Endothelial cell of umbilical vein (primary cell): ENCODE results near the gene TSPAN17.

DNA sequence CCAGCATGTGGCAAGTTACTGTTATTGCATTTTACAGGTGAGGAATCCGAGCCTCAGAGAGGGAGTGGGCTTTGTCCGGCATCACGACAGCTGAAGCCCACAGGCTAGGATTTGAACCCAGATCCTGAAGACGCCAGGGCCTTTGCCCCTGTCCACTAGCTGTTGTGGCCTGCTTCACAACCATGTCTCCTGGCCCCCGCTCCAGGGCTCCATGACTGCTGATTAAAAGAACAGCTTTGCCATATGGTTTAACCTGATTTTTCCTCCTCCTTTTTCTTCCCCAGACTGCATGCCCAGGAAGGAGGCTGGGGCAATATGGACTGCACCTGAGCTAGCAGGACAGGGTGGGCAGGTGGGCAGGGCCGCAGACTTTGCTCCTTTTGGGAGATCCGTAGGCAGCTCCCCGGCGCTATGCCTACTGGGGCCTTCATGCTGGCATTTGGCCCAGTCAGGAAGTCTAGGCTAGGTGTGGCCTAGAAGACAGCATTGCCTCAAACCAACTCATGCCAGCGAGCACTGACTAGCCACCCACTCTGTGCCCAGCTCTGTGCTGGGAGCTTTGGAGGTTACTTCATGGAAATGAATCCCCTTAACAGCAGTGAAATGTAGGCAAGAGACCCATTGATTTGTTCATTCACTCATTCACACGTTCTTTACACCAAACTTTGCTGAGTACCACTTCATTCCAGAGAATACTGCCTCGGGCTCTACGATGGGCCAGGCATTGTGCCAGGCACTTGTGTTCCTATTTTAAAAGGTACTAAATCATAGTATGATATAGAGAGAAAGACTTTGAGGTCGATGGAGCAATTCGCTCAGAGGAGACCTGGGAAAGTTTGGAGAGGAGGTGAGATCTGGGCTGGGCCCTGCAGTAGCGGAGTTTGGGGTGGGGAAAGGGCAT lies 94.3 kb upstream of the CPEB4 start:
- PRO-cap: no peak
CAGE:
- cytosol, long polyA minus RNA: no peak
- cytosol, long polyA plus RNA: no peak
- long polyA plus RNA: no peak
- nucleus, long polyA minus RNA: no peak
- nucleus, long polyA plus RNA: no peak

DNA sequence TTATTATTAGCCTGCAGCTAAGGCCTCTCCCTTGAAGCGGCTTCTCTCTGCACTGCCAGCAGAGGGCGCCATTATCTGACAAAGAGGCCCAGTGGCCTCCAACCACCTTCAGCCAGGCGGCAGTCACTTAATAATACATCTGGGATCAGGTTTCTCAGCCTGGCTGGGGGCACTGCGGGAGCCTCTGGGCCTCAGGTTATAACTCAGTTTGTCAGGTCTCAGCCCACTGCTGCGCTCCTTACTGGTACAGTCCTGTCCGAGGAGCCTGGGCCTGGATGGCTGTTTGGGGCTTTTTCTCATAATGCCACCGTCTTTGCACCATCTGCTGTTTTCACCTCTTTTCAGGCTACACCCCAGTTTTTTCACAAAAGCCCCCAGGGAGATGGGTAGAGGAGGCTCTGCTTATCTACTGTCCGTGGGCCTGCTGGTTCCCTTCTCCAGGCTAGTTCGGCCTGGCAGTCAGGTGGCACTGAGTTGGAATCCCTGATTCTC lies 282.0 kb downstream of the NSG2 start:
- PRO-cap: no peak
CAGE:
- cytosol, long polyA minus RNA: no peak
- cytosol, long polyA plus RNA: no peak
- long polyA plus RNA: no peak
- nucleus, long polyA minus RNA: no peak
- nucleus, long polyA plus RNA: no peak

- PRO-cap: no peak
CAGE:
- cytosol, long polyA minus RNA: no peak
- cytosol, long polyA plus RNA: no peak
- long polyA plus RNA: no peak
- nucleus, long polyA minus RNA: no peak
- nucleus, long polyA plus RNA: no peak
Measured at GRCh38 chr5:174532466-174533057, 191.8 kb upstream of the MSX2 start.

DNA sequence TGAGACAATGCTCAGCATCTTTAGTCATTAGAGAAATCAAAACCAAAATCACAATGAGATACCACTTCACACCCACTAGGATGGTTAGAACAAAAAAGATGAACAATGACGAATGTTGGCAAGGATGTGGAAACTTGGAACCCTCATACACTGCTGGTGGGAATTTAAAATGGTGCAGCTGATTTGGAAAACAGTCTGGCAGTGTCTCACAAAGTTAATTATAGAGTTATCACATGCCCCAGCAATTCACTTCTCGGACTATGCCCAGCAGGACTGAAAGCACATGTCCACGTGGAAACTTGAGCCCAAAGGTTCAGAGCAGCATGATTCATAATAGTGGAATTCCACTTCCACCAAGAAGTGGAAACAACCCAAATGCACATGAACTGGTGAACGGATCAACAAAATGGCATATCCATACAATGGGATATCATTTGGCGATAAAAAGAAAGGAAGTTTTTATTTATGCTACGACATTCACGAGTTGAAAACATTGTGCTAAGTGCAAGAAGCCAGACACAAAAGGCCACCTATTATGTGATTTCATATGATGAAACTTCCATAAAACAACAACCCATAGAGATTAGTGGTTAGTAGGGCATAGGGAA lies 84.9 kb upstream of the HRH2 start:
- PRO-cap: no peak
CAGE:
- cytosol, long polyA minus RNA: no peak
- cytosol, long polyA plus RNA: no peak
- long polyA plus RNA: no peak
- nucleus, long polyA minus RNA: no peak
- nucleus, long polyA plus RNA: no peak

DNA sequence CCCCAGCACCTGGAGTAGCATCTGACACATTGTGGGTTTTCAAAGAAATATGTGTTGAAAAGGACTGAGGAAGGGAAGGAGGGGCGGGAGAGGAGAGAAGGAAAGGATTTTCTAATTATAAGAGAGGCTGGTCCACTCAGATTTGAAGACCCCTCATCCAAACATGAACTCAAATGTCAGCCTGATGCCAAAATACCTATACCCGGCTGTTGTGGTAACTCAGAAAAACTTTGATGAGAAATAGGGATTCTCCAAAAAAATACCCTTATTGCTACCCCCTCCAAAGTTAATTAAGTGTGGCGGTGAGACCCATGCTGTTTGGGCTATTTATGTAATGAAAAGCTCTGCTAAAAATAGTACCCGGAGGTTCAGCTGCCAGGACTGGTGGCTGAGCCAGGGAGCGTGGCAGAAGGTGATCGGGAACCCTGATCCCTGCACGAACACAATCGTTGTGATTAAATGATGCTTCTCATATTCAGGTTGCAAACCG lies 23.0 kb downstream of the HRH2 start:
- PRO-cap: no peak
CAGE:
- cytosol, long polyA minus RNA: no peak
- cytosol, long polyA plus RNA: no peak
- long polyA plus RNA: no peak
- nucleus, long polyA minus RNA: no peak
- nucleus, long polyA plus RNA: no peak

DNA sequence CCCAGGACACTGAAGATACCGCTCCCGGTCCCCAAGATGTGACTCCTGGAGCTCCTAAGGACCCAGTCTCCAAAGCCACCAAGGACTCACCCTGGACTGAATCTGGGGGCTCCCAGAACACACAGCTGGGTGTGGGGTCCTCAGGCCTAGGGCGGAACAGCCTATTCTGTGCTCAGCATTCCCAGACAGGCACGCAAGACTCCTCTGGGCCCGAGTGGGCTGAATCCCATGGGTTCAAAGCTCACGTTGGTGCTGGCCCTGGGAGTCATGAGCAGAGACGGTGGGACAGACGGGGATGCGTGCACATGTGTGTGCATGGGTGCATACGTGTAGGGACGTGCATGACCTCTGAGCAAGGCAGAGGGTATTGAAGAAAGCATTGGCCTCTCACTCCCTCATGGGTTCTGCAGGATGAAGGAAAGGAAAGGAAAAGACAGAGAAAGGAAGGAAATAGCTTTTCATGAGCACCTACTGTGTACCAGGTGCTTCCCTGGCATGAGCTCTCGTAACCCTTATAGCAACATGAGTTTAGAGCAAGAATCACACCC lies 50.2 kb downstream of the HRH2 start:
- PRO-cap: no peak
CAGE:
- cytosol, long polyA minus RNA: no peak
- cytosol, long polyA plus RNA: no peak
- long polyA plus RNA: no peak
- nucleus, long polyA minus RNA: no peak
- nucleus, long polyA plus RNA: no peak

DNA sequence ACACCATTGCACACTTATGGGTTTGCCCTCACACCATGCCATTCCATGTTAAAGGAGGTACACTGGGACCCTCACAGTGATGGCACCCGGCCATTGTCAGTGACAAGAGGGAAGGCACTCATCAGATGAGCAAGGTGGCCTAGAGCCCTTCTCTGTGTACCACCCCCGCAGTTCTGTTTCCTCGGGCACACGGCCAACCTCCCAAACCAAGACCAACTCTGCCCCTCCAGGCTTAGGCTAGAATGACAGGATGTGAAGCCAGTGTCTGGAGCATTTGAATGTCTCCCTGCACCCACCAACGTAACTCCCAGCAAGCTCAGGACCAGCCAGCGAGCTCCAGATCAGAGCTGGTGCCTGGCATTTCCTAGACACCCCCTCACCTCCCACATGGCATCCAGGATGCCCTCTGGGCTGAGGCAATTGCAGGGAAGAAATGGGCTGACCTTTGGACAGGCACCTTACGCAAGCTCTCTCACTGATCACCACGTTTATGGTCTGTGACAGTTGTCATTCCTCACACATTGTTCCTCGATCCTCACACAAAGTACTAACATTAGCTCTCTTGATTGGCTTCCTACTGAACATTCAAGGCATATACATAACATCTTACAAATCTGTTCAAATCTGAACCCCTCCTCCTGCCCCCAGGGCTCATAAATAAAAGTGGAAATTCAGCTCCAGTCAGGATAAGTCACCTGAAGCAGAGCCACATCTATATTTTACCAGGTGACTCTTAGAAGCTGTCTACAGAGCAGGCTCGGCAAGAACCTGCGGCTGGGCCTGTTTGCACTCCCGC lies 3.4 kb upstream of the CPLX2 start:
- PRO-cap: no peak
CAGE:
- cytosol, long polyA minus RNA: no peak
- cytosol, long polyA plus RNA: no peak
- long polyA plus RNA: no peak
- nucleus, long polyA minus RNA: no peak
- nucleus, long polyA plus RNA: no peak

- PRO-cap: no peak
CAGE:
- cytosol, long polyA minus RNA: no peak
- cytosol, long polyA plus RNA: no peak
- long polyA plus RNA: no peak
- nucleus, long polyA minus RNA: no peak
- nucleus, long polyA plus RNA: no peak
Measured at GRCh38 chr5:175872390-175873540, 1.4 kb downstream of the CPLX2 start.

DNA sequence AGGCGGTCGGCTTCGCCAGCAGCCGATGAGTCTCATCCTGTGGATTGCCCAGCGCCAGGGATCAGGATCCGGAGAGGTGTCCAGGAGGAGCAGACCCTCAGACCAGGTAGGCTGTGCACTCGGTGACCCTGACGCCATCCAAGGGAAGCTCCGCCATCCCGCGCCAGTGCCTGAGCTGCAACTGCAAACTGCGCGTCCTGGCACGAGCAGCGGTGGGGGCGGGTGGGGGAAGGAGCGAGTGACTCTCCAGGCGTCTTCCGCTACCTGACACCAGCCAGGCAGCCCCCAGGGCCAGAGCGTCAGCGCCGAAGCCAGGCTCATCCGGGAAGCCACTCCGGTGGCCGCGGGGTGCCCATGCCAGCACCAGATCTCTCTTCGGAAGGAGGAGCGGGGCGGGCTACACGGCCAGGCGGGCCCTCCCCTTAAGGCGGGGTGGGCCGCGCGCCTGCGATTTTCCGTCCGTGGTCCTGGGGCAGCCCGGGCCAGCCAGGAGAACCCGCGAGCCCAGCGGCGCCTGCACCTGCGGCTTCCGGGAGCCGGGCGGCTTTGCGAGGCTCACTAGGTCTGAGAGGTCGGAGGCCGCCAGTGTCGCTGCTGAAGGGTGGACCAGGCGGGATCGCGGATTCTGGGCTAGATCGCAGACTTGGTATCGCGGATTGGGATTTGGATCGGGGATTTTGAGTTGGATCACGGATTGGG lies 92.7 kb upstream of the THOC3 start:
- PRO-cap: no peak
CAGE:
- cytosol, long polyA minus RNA: no peak
- cytosol, long polyA plus RNA: no peak
- long polyA plus RNA: no peak
- nucleus, long polyA minus RNA: no peak
- nucleus, long polyA plus RNA: no peak

GRCh38 chr5:176184962-176185369 lies 53.3 kb upstream of the SIMC1 start:
- PRO-cap: no peak
CAGE:
- cytosol, long polyA minus RNA: no peak
- cytosol, long polyA plus RNA: no peak
- long polyA plus RNA: no peak
- nucleus, long polyA minus RNA: no peak
- nucleus, long polyA plus RNA: no peak

DNA sequence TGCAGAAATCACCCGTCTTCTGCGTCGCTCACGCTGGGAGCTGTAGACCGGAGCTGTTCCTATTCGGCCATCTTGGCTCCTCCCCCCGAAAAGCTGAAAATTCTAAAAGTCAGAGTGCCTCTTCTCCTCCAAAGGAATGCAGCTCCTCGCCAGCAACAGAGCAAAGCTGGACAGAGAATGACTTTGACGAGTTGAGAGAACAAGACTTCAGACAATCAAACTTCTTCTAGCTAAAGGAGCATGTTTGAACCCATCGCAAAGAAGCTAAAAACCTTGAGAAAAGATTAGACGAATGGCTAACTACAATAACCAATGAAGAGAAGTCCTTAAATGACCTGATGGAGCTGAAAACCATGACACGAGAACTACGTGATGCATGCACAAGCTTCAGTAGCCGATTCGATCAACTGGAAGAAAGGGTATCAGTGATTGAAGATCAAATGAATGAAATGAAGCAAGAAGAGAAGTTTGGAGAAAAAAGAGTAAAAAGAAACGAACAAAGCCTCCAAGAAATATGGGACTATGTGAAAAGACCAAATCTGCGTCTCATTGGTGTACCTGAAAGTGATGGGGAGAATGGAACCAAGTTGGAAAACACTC lies 44.4 kb downstream of the SIMC1 start:
- PRO-cap: no peak
CAGE:
- cytosol, long polyA minus RNA: no peak
- cytosol, long polyA plus RNA: no peak
- long polyA plus RNA: no peak
- nucleus, long polyA minus RNA: no peak
- nucleus, long polyA plus RNA: no peak

DNA sequence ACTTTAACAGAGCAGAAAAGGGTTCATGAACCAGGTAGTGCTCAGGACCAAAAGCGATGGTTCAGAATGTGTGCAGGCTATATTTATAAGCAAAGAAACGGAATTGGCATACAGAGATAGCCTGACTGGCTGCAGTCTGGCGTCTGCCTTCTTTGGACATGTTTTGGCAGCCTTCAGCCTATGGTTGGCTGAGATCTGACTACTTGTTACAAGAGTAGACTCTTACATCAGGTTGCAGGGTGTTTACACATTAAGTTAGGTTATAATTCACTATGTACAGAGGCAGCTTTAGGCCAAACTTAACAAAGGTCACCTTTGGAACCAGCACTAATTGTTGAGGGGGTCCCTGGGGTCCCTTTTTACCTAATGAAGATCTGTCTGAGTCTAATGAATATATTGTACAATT lies 6.9 kb downstream of the NOP16 start:
- PRO-cap: no peak
CAGE:
- cytosol, long polyA minus RNA: no peak
- cytosol, long polyA plus RNA: no peak
- long polyA plus RNA: no peak
- nucleus, long polyA minus RNA: no peak
- nucleus, long polyA plus RNA: no peak

- PRO-cap: no peak
CAGE:
- cytosol, long polyA minus RNA: no peak
- cytosol, long polyA plus RNA: no peak
- long polyA plus RNA: no peak
- nucleus, long polyA minus RNA: no peak
- nucleus, long polyA plus RNA: no peak
Measured at GRCh38 chr5:176386581-176387070, 1.8 kb downstream of the NOP16 start.

DNA sequence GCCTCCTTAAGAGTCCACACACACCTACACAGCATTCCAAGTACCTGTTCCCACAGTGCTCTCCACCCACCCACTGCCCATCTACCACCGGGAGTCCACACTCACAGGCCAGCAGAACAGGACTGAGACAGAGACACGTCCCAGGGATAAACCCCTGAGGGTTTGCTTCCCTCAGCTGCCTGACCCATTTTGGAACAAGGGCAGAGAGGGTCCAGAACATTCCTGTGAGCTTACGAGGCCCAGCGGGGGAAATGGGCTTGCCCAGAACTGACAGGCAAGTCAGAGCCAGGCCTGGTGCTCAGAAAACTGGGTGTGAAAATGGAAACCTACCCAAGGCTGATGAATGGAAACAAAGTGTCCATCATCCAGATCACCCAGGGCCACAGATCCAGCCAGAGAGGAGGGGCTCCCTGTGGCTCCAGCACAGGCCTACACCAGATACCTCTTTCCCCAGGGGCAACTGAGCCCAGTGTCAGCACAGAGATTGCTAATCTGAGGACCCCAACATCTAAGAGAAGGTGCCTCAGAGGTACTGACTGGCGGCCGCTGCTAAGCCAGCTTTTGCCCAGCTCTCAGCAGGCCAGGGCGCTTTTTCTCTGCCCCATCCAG lies 3.2 kb downstream of the CLTB start:
- PRO-cap: no peak
CAGE:
- cytosol, long polyA minus RNA: no peak
- cytosol, long polyA plus RNA: no peak
- long polyA plus RNA: no peak
- nucleus, long polyA minus RNA: no peak
- nucleus, long polyA plus RNA: no peak

GRCh38 chr5:176448485-176449297 lies 506 bp downstream of the FAF2 start:
- PRO-cap: unidirectional peak, minus-strand start at chr5:176448855
CAGE:
- cytosol, long polyA minus RNA: no peak
- cytosol, long polyA plus RNA: no peak
- long polyA plus RNA: no peak
- nucleus, long polyA minus RNA: no peak
- nucleus, long polyA plus RNA: no peak

GRCh38 chr5:176542099-176542902 lies 5.1 kb upstream of the RNF44 start:
- PRO-cap: unidirectional peak, plus-strand start at chr5:176542762
CAGE:
- cytosol, long polyA minus RNA: no peak
- cytosol, long polyA plus RNA: no peak
- long polyA plus RNA: no peak
- nucleus, long polyA minus RNA: no peak
- nucleus, long polyA plus RNA: no peak

GRCh38 chr5:176591496-176591949 lies 18.4 kb downstream of the GPRIN1 start:
- PRO-cap: no peak
CAGE:
- cytosol, long polyA minus RNA: no peak
- cytosol, long polyA plus RNA: no peak
- long polyA plus RNA: no peak
- nucleus, long polyA minus RNA: no peak
- nucleus, long polyA plus RNA: no peak

GRCh38 chr5:176647310-176648521 lies at the start of gene TSPAN17:
TSS of gene TSPAN17 (plus strand) at chr5:176647484.
- PRO-cap: bidirectional peak, plus-strand start at chr5:176647464, minus-strand start at chr5:176647169; bidirectional peak, plus-strand start at chr5:176648083, minus-strand start at chr5:176648045
CAGE:
- cytosol, long polyA minus RNA: start-site peak on the plus strand at chr5:176647489-176647497, 13 reads
- cytosol, long polyA plus RNA: start-site peak on the plus strand at chr5:176647402-176647505, 432 and 501 reads in 2 replicates
- long polyA plus RNA: start-site peak on the plus strand at chr5:176647459-176647505, 582 and 335 reads in 2 replicates
- nucleus, long polyA minus RNA: start-site peak on the plus strand at chr5:176647484-176647497, 133 reads
- nucleus, long polyA plus RNA: start-site peak on the plus strand at chr5:176647408-176647511, 301 and 285 reads in 2 replicates

DNA sequence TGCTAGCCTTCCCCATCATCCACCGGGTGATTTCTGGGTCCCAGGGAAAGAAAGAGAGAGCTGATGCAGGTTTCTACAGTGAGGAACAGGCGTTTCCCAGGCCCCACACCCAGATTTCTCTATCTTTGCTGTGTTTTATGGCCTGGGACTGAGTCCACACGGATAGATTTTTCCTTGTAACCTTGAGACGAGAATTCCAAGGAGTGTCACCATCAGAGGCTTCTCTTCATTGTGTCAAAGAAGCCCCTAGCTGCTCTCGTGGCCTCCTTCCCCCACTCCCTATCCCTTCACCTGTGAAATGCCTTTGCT lies 21.2 kb upstream of the FGFR4 start:
- PRO-cap: no peak
CAGE:
- cytosol, long polyA minus RNA: no peak
- cytosol, long polyA plus RNA: no peak
- long polyA plus RNA: no peak
- nucleus, long polyA minus RNA: no peak
- nucleus, long polyA plus RNA: no peak

GRCh38 chr5:177087681-177088061 lies 956 bp downstream of the FGFR4 start:
- PRO-cap: no peak
CAGE:
- cytosol, long polyA minus RNA: no peak
- cytosol, long polyA plus RNA: no peak
- long polyA plus RNA: no peak
- nucleus, long polyA minus RNA: no peak
- nucleus, long polyA plus RNA: no peak